ENCODE measurements around the genes SNRPB, NOP56 and EBF4.

DNA sequence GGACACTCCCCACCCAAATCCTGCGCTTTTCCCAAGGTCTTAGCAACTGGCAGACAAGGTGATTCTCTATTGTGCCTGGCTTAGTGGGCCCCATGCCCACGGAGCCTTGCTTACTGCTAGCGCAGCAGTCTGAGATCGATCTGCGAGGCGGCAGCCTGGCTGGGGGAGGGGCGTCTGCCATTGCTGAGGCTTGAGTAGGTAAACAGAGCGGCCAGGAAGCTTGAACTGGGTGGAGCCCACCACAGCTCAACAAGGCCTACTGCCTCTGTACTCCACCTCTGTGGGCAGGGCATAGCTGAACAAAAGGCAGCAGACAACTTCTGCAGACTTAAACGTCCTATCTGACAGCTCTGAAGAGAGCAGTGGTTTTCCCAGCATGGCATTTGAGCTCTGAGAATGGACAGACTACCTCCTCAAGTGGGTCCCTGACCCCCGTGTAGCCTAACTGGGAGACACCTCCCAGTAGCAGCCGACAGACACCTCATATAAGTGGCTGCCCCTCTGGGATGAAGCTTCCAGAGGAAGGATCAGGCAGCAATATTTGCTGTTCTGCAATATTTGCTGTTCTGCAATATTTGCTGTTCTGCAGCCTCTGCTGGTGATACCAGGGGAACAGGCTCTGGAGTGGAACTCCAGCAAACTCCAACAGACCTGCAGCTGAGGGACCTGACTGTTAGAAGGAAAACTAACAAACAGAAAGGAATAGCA, 30.9 kb upstream of the TGM3 start:
- PRO-cap = no peak
- RAMPAGE, long total RNA = no peak

DNA sequence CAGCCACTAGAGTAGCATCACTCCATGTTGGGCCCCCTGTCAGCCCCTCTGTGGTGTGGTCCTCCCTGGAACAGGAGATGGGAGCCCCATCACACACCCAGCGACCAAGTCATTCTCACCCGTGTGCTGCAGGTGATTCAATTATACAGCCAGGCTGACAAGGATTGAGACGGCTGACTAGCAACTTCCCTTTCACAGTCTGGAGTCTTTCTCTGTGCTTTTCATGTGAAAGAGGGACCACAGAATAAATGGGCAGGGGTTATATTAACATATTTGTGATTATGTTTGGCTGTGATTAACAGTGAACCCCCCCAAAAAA, 6.3 kb downstream of the TGM3 start:
- PRO-cap = no peak
- RAMPAGE, long total RNA = no peak

- PRO-cap = bidirectional peak, plus-strand start at chr20:2470969, minus-strand start at chr20:2470778
- RAMPAGE, long total RNA = start-site peak on the minus strand at chr20:2470742-2470775, 321 reads
Measured at GRCh38 chr20:2469786-2471167, at the start of gene SNRPB. TSS of gene SNRPB (minus strand) at chr20:2470789.

DNA sequence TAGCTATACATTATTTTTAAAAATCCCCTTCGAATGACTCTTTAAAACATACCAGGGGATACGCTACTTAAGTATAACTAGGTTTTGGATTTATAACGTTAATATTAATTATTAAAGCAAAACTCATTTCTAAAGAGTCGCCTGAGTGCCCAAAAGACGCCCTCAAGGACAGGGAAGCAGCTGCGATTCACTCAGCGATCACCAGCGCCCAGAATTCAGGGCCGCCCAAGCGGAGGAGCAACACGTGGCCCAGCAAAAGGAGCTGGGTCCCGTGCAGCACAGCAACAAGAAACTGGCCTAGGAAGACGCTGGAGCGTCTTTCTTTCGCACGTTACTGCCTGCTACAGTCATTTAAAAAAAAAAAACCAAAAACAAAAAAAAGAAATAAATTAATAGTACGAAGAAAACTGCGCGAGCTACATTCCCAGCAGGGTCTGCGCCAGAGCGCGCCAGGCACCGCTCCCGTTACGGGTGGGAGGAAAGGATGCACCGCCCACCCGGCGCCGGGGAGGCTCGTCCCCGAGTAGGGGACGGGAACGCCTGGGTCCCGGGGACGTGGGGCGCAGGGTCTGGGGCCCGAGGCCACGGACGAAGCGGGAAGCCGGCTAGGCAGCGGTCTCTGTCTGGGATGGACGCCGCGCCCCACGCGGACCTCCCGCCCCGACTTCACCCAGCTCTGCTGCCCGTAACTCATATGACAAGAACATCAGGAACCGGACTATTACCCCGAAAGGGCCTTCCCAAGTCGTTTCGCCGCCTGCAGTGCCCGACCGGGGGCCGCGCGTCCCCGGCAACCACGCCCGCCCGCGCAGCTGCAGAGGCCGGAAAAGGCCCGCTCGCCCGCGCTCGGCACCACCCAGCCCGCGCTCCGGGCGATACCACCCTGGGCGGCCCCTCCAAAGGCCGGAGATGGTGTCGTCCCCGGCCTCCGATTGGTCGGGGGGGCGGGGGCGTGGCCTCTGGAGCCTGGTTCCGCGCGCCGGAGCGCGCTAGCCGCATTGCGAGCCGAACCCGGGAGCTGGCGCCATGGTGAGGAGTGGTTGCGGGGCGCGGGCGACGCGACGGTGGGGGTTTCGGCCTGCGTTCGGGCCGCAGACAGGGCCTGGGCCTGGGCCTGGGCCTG, at the start of gene NOP56:
Gene NOP56 (plus strand): TSS at position 998 of the 1,123 bp plus-strand sequence.
- PRO-cap = bidirectional peak, plus-strand start at position 287 of the sequence, minus-strand start at position 189 of the sequence; bidirectional peak, plus-strand start at position 510 of the sequence, minus-strand start at position 438 of the sequence; bidirectional peak, plus-strand start at position 998 of the sequence, minus-strand start at position 798 of the sequence
- RAMPAGE, long total RNA = start-site peak on the plus strand centred at position 980 of the sequence, 47 bp wide, 192 reads

GRCh38 chr20:2656903-2657399, 4.5 kb downstream of the NOP56 start:
- PRO-cap = no peak
- RAMPAGE, long total RNA = no peak

DNA sequence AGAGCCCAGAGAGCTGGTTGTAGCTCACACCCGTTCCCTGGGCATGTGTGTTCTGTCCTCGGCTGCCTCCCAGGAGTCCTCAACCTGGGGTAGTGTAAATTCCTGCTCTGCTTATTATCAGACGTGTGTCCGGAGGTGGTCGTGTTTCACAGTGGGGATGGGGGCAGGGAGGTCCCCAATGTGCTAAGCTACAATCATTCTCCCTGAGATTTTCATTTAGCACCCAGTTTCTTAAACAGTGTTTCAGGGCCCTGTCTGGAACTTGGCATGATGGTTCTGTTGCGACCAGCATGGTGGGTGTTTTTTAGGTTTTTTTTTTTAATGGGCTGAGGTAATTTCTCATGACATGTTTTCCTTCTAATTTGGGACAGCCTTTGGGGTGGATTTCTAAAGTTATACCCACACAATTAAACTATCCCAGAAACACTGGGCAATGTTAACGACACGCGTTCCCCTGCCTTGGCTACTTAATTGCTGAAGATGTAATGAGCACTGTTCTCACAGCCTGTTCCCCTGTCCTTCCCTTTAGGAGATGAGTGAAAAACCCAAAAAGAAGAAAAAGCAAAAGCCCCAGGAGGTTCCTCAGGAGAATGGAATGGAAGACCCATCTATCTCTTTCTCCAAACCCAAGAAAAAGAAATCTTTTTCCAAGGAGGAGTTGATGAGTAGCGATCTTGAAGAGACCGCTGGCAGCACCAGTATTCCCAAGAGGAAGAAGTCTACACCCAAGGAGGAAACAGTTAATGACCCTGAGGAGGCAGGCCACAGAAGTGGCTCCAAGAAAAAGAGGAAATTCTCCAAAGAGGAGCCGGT, 5.2 kb downstream of the NOP56 start:
- PRO-cap = no peak
- RAMPAGE, long total RNA = no peak

- PRO-cap = bidirectional peak, plus-strand start at chr20:2692786, minus-strand start at chr20:2692652
- RAMPAGE, long total RNA = no peak
Measured at GRCh38 chr20:2692459-2692905, at the start of gene EBF4. TSS of gene EBF4 (plus strand) at chr20:2692780.

GRCh38 chr20:2878509-2879571, 5.6 kb downstream of the PTPRA start:
- PRO-cap = no peak
- RAMPAGE, long total RNA = no peak

GRCh38 chr20:3071704-3072705, 585 bp downstream of the OXT start:
- PRO-cap = bidirectional peak, plus-strand start at chr20:3072372, minus-strand start at chr20:3072280
- RAMPAGE, long total RNA = no peak

DNA sequence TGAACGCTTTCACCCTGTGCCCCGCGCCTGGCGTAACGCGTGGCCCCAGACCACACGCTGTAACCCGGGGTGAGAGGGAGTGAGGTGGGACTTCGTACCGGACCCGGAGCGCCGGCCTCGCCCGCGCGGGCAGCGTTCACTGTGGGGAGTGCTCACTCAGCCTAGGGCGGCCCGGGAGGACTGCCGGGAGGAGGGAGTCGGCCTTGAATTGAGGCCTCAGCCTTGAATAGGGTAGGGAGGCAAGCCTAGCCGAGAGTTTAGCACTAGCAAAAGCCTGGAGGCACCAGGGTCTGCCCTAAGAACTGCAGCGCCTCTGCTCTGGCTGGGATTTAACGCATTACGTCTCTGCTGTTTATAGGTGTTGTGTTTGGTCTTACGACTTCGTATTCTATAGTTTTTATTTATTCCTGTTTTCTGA, 891 bp upstream of the LZTS3 start:
- PRO-cap = no peak
- RAMPAGE, long total RNA = no peak

GRCh38 chr20:3199881-3200664, 4.4 kb downstream of the DDRGK1 start:
- PRO-cap = no peak
- RAMPAGE, long total RNA = no peak

GRCh38 chr20:3479754-3480612, 9.2 kb downstream of the ATRN start:
- PRO-cap = no peak
- RAMPAGE, long total RNA = start-site peak on the plus strand at chr20:3480218-3480331, 11 reads; start-site peak on the plus strand at chr20:3480425-3480483, 7 reads

DNA sequence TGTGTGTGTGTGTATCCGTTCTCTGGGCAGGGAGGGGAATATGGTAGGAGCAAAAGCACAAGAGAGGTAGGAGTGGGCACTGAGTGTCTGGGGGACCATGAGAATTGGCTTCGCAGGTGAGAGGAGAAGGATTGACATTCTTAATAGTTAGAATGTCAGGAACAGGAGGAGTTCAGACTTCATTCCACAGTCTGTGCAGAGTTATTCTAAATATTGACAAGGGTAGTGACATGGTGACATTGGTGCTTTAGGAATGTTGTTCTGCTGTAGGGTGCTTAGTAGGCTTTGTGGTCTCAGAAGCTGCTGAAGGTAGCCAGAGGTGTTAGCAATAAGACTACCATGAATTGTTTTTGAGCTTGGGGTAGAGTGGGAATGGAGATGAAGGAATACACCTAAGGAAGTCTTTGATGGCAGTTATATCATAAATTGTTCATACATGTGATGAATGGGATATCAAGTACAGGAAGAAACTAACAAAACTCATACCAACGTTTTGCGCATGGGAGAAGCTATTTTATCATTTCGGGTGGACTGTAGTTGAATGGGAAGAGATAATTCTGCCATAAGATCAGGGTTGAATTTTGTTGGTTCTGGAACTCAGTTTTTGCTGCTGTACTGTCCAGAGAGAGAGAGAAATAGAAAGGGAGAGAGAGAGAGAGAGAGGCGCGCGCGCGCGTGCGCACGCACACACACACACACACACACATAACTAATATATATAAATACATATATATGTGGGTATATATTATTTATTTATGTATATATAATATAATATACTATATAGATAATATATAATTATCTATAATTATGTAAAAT, 21.6 kb downstream of the ATRN start:
- PRO-cap = no peak
- RAMPAGE, long total RNA = no peak

GRCh38 chr20:3510107-3510771, 39.4 kb downstream of the ATRN start:
- PRO-cap = no peak
- RAMPAGE, long total RNA = no peak

- PRO-cap = no peak
- RAMPAGE, long total RNA = no peak
Measured at GRCh38 chr20:3547856-3548192, 77.0 kb downstream of the ATRN start.

DNA sequence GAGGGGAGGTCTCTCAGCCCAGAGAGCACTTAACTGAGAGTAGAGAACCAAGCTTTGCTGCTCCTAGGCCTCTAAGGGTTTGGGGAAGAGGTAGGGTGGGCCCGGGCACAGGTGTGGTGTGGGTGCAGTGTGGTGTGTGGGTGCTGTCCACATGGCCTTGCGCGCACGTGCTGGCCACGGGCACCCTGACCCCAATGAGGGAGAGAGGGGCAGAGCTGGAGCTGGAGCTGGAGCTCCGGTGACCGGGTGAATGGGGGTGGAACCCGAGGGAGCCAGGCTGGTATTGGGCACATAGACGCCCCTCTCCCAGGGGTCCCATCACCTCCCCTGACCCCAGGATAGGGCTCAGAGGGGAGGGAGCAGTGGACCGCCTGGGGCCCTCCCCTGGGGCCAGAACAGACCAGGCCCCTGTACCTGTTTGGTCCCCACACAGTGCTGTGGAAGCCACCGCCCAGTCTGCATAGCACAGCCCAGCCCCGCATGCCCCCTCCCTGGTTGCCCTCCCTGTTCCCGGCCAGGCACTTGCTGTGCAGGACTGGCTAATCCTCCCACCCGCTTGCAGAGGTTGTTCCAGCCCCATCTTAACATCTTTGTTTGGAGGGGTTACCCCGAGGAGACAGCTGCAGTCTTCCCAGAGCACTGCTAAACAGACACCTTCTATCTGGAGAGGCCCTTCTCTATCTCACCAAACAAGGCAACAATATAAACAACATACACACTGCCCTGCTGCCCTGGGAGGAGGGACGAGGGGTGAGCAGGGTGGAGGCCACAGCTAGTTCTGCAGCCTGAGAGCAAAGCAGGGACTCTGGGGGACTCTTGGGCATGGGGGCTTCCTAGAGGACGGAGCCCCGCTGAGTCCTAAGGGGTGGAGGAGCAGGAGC, 916 bp downstream of the ADAM33 start:
- PRO-cap = bidirectional peak, plus-strand start at position 740 of the sequence, minus-strand start at position 437 of the sequence
- RAMPAGE, long total RNA = no peak

GRCh38 chr20:3754774-3755185, 12.8 kb downstream of the ADISSP start:
- PRO-cap = no peak
- RAMPAGE, long total RNA = no peak

DNA sequence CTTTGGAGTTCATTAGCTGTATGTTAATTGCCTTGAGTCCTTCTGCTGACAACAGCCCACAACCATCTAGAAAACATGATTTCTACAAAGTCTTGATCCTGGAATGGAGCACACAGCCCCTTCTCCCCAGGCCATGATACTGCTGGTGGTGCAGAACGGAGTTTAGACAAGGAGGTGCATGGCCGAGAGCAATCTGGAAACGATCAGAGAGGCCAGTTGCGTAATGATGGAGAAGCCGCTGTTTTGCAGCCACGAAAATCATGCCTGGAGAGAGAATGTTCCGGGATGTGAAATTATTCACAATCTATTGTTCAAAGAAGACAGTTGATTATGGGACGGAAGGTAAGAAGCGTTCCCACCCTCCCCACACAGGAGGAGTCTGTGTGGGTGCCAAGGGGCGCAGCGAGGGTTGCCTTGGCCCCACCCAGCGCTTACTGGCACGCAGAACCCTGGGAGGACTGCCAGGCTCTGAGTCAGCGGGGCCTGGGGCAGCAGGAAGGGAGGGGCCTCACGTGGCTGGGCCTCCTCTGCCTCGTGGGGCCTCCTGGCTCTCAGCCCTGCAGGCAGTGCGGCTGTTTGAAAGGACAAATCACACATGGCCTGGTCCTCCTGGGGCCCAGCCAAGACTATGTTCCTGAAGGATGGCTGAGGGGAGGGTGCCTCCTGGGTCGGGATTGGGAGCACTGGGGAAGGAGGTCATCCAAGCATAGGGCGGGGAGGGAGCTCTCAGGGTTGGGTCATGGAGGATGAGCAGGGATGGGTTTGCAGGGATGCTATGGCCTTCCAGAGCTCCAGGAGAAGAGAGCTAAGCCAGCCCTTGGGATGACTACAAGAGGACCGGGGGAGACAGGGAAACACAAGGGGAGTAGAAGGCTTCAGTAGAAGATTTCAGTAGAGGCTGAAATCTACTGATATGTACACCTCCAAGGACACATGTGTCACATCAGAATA, 8.7 kb upstream of the AP5S1 start:
- PRO-cap = unidirectional peak, minus-strand start at position 138 of the sequence; bidirectional peak, plus-strand start at position 707 of the sequence, minus-strand start at position 381 of the sequence
- RAMPAGE, long total RNA = no peak

- PRO-cap = unidirectional peak, plus-strand start at chr20:3888453
- RAMPAGE, long total RNA = no peak
Measured at GRCh38 chr20:3888057-3888607, 1.1 kb upstream of the PANK2 start.

GRCh38 chr20:3907444-3908067, 18.4 kb downstream of the PANK2 start:
- PRO-cap = no peak
- RAMPAGE, long total RNA = no peak